Measurements from ENCODE around the gene POPDC3.

DNA sequence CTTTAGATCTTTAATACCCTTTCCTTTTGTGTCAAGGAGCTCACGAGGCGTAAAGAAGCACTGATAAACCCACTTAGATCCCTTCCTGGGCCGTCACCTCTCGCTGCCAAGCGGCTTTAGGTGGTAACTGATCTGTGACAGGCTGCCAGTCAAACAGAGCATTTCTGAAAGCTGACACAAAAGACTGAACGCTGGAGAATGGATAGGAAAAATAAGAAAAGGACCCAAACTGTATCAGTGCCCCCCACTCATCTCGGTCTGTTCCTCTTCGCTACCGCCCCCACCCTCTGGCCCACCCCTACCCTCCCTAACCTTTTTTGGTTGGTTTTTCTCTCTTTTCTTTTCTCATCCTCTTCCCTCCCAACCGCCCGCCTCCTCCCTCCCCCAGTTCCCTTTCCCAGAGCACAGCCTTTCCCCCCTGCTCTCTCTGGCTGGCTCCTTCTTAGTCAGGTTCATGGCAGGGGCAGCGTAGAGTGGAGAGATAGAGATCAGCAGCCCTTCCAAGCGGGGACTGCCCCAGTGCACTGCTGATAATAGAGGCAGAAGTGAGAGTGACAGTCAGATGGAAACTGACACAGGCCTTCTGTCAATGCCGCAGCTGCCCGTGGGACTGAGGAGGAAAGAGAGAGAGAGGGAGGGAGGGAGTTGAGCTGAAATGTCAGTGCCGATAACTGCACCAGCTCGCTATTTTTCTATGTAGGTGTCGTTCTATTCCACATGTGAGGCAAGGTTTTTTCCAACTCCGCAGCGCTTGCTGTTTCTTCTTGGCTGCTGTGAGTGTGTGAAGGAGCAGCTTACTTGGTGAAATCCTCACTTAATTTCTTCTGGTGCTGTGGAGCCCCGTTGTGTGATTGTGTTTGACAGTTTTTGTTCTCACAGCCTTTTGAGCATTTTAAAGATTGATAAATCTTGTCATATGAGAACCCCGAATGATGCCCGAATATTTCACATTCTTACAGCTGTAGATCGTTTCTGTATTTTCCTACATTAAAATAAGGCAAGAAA lies 386.1 kb upstream of the MMS22L start:
- RRBS, result no CpG with 5 or more reads among the region's 24 CpGs

DNA sequence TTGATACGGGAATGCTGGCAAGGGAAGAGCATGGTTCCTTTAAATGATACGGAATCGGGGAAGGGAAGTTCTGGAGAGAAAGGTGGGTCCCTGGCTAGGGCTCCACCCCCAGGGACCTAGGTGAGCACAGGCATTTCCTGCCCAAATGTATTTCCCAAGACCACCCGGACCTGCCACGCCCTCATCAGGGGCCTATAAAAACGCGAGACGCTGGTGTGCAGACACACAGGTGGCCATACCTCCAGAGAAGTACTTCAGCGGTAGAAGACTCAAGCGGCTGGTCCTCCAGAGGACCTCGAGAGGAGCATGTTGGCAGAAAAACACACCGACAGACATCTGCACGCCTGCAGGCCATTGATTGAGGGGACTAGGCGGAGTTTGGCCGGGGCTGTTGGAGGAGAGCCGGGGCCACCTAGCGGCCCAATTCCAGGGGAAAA lies 695.8 kb upstream of the MMS22L start:
- RRBS, result no CpG with 5 or more reads among the region's 17 CpGs

GRCh38 chr6:100463180-100463542 lies 1.6 kb downstream of the SIM1 start:
- RRBS, result no CpG with 5 or more reads among the region's 8 CpGs

GRCh38 chr6:100881947-100882382 lies 836 bp upstream of the ASCC3 start:
- RRBS, result no CpG with 5 or more reads among the region's 3 CpGs

DNA sequence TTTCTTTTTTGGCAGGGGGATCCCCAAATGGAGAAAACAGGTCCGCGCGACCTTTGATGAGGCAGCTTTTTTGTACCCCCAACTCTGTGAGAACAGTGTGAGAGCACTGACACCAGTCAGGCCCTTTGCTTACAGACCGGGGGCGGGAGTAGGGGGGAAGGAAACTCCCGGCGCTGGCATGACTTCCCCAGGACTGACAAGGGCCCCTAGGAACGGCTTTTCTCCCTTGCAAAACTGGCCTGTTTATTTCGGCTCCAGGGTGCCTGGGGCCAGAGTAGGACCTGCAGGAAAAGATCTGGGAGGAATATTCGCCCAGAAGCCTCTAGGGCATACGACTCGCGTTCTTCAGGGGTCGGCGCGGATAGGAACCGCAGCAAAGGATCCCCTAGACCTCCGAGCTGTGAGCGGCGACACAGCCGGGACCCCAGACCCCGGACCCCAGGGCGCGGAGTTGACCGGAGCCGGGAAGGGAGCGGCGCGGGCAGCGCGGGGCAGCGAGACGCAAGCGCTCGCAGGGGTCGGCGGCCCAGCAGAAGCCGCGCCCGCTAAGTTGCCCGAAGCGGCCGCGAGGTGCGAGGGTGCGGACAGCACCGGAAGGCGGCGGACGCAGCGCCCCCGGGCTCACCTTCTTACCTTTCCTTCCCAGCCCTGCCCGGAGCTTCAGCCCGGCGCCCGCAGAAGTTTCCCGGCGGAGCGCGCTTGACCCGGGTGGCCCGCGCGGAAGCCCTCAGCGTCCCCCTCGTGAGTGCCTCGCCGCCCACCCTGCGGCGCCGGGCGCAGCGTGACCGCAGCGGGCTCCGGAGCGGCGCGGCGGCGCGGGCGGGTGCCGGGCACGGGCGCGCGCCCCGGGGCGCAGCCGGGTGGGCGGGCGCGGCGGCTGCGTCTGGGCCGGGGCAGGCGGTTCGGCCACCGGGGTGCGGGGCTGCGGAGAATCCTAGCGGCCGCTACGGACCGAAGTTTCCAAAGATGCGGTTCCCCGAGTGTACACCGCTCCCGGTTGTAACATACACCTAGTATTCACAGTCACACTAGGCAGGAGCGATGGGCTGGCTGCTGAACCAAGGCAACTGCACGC lies at the start of gene POPDC3:
POPDC3 (minus strand) TSS at position 815 of the 1,075 bp plus-strand sequence.
- RRBS, result 4% methylated on average over 27 of the region's 112 CpGs

DNA sequence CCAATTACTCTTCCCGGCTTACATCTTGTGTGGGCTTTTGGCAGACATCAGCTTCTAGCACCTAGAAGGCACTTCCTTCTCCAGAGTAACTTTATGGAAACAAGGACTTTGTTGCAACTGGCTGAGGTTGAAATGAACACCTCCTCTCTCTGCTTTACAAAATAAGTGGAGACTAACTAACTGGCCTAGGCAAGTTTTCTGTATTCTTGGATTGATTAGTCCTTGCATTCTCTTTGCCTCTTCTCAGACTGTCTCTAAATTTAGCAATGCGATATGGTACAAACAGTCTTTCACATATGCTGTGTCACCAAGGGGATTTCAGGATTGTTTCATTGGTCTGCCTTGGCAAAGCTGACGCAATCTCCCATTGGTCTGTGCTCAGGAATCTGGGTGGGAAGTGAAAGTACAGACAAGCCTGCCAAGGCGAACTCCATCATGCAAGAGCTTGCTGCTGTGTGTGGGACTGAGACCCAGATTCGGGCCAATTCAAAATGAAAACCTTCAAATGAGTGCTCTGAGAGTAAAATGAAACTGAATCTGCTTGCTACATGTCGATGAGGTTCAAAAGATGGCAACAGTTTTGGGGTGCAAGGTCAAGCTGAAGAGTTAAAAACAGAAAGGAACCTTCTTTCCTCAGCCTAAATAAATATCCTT lies 198.6 kb upstream of the PREP start:
- RRBS, result no CpG with 5 or more reads among the region's 6 CpGs

GRCh38 chr6:105981018-105981819 lies 104.9 kb upstream of the PRDM1 start:
- RRBS, result 26% methylated on average over 9 of the region's 56 CpGs

- RRBS, result 7% methylated on average over 11 of the region's 28 CpGs
Measured at GRCh38 chr6:105994922-105995393, 91.2 kb upstream of the PRDM1 start.

- RRBS, result no CpG with 5 or more reads among the region's 16 CpGs
Measured at GRCh38 chr6:106098376-106099101, 12.4 kb downstream of the PRDM1 start.

DNA sequence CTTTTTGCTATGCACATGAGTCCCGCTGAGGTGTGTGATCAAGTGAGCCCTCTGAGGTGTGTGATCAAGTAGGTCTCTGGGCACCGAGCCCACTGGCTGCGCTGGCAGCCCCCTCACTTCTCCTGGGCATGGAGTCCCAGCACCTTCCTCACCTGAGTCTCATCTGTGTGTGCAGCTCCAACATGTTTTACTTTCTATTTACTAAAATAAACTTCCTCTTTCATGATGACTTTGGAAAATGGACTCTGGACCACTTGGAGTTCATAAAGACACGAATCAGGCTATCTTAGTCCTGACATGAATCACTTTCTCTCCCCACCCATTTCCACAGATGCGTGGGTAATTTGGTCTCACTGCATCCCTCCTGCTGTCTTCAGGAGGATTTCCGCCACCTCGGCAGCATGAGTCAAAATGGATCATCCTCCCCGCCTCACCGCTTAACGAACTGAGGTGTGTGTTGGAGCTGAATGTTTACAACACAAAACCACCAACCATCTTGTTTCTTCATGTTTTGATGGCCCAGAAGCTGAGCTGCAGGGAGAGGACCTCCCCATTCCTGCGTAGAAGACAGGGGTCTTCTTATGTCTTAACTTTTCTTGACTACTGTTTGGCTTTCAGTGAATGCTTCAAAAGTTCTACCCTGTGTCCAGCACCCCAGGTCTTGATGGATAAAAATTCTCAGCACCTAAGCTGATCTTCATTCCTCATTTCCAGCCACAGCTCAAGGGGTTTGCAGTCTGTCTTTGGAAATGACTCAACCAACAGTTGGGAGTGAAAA lies 40.0 kb downstream of the PRDM1 start:
- RRBS, result no CpG with 5 or more reads among the region's 11 CpGs

- RRBS, result no CpG with 5 or more reads among the region's 14 CpGs
Measured at GRCh38 chr6:106167803-106168502, 81.8 kb downstream of the PRDM1 start.

DNA sequence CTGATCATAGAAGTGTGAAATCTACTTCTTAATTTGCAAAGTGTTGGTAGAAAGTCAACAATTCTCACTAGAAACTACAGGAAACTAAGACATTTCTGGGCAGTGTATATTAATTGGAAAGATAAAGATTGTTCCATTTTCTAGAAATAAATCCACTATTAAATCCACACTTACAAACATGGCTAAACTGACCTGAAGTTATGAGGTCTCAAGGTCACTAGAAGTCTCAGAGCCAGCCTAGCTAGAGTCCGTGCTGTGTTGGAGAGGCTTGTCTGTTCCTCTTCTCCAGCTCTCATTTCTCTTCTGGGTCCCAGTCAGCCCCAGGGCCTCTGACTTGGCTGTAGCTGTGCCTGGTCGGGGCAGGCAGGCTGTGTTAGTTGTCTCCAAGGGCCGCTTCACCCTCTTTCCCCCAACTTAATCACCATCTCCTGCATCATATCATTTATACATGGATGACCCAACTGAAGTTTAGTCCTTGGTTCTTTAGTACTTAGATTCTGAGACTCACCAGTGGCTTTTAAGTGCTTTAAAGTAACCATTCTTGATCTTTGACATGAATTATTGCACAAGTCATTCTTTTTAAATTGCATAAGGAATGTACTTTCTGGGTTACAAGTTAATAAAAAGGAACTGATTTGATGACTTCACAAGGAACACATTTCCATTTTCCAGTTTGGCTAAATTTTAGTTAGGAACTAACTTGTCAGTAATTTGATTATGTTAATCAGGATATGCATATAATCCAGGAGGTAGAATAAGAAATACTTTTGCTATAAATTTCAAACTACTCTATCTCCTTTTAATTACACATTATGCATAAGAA lies 127.4 kb downstream of the RTN4IP1 start:
- RRBS, result no CpG with 5 or more reads among the region's 3 CpGs

- RRBS, result 3% methylated on average over 30 of the region's 83 CpGs
Measured at GRCh38 chr6:106512384-106513614, 116.5 kb downstream of the RTN4IP1 start.

- RRBS, result no CpG with 5 or more reads among the region's 4 CpGs
Measured at GRCh38 chr6:106529945-106530590, 99.2 kb downstream of the RTN4IP1 start.

DNA sequence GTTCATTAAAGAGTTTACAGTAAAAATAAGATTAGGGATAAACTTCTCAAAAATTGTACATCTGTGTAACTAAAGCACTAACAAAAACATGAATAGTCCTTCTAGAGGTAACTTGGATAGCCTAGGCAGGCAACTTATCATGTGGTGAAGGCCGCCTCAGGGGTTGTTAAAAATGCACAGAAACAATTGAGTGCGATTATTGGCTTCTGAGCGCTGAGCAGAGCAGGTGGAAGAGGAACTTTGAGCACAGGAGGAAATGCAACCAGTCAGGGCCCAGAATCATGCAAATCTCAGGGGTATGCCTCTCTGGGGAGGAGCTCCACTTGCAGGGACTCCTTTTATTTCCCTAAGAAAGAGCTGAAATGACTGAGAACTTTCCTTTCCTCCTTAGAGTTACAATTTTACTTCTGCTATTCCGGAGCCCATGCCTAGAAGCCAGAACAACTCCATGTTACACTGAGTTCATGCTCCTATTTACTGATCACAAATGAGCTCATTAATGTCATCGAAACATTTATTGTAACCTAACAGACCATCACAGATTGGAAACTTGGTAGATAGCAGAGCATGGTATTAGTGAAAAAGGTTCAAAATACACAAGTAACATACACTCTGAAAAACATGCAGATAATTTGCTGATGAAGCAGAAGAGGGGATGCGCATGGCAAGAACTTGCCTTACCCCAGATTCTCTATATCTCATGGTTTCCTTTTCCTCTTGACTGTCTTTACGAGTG lies 37.4 kb downstream of the QRSL1 start:
- RRBS, result no CpG with 5 or more reads among the region's 7 CpGs

DNA sequence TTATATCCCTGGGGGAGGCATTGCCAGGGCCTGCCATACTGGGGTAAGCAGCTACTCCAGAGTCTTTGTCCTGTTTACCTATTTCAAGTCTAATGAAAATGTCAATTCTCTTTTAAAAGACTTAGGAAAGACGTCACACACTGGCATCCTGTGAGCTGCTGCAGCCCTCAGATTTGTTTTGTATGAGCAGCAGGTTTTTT lies 85.8 kb downstream of the QRSL1 start:
- RRBS, result no CpG with 5 or more reads among the region's 1 CpG

DNA sequence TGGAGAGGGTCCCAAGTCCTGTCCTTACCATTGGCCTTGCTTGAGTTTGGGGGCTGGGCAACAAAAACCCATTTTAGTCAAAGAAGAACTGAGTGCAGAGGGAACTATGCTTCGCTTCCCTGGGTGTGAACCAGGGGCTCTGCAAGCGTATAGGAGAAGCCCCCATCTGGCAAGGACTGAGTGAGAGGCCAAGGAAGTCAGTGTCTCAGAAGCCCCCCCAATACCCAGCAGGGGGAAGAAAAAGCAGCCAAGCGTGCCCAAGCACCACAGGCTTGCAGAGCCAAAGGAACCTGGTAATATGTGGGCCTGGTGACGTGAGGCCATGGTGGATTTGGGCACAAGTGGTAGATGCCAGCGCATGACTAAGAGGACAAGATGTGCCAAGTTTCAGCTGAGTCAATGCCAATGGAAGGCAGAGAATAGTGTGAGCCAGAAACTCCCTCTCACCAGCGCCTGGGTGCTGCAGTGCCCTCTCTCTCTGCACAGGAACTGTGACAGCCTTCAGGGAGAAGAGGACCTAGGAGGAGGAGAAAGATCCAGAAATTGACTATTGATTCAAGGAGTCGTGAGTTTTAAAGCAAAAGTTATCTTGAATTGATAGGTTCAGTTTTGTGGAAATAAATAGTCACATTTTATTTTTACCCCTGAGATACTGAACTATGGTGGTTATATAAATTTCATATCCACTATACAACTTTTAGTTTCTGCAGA lies 110.0 kb downstream of the QRSL1 start:
- RRBS, result no CpG with 5 or more reads among the region's 7 CpGs

DNA sequence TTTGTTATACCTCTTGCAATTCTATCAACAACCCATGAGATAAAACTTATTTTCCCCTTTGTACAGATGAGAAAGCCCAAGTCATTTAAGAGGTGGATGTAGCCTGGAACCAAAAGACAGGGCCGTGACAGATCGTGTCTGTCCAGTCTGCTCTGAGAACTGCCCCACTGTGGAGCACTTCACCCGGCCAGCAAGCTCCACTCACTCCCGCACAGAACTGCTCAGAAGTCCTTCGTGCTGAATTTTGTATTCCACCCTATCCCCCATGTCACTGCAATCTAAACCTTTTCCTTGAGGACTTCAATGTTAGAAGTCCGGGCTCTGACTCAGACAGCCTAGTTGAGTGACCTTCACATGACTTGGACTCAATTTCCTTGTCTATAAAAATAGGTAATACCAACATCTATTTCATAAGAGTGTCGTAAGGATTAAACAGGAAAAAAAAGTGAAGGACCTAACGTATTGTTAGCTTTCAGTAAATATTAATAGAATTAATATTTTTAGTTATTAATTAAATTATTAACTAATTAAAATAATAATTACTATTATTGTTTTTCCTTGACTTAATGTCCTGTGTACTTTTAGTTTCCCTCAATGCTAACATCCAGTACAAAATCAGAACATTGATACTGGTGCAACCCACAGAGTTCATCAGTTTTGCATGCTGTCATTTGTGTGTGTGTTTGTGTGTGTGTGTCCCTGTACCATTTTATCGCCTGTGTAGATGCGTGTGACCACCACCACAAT lies 161.6 kb downstream of the QRSL1 start:
- RRBS, result no CpG with 5 or more reads among the region's 10 CpGs

- RRBS, result no CpG with 5 or more reads among the region's 12 CpGs
Measured at GRCh38 chr6:107129164-107129915, 14.0 kb upstream of the BEND3 start.

DNA sequence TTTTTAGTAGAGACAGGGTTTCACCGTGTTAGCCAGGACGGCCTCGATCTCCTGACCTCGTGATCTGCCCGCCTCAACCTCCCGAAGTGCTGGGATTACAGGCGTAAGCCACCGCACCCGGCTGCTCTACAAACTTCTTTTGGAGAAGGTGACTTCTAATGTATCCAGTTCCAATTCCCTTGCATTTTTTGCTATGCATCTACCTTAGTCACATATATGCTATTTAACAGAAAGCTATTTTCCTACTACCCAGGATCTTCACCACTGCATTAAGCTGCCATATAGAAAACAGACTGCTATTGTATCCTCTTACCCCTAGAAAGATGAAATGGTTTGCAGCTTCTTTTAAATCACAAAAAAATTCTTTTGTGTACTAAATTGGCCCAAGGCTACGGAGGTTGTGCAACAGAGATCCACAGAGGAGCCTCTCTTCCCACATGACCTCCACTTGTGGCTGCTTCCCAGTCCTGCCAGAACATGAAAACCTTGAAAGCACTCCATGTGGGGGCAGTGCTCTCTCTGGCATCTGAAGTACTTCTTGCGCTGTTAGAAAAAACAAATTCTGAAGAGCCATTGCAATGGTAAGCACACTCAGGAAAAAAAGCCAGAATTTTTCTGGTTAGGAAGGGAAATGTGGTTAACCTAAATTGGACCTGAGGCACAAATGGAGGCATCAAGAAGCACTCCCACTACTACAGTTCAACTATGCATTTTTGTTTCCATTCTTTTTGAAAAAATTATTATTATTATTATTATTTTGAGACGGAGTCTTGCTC lies 126.4 kb upstream of the BEND3 start:
- RRBS, result no CpG with 5 or more reads among the region's 12 CpGs